Measurements from ENCODE around the genes H3C10, H2AC17, ZKSCAN4, PGBD1 and ZSCAN31.

- RRBS, result no CpG with 5 or more reads among the region's 23 CpGs
Observed at GRCh38 chr6:27605526-27606166, 132.7 kb upstream of the ZNF184 start.

DNA sequence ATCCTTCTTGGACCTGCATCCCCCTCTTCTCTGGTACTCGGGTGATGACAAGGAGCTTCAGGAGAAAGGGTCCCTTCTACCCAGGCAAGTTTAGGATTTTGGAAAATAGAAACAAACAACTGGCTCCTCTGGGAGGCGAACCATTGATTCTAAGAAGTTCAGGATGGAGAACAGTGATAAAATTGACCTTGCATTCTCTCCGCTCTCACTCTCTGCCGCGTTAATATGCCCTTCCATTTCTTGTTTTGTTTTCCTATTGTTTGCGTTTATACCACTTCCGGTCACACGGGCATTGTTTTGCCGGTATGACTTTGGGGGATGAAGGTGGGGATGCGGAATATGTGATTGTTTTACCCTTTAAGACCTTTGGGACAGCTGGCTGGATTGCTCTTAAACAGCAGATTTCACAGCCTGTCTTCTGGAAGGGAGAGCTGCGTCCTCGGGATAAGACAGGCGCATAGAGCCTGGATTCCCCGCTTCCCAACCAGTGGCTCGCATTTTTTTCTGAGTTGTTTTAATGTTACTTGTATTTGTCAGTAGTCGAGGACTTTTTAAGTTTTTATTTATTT lies 144.2 kb upstream of the ZNF184 start:
- RRBS, result no CpG with 5 or more reads among the region's 16 CpGs

- RRBS, result no CpG with 5 or more reads among the region's 53 CpGs
Observed at GRCh38 chr6:27630544-27631734, 158.0 kb upstream of the ZNF184 start.

DNA sequence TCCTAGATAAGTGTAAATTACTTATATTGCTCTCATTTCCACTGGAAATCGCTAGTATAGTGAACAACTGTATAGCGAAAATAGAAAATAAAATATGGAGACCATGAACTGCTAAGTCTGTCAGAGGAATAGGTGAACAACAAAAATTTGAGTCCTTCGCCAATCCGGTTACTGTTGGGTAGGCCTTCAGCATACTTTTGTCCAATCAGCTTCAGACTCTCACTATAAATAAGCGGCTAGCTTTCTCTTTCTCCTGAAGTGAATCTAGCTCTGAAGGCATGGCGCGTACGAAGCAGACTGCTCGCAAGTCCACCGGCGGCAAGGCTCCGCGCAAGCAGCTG lies at the start of gene H3C10:
TSS of gene H3C10 (plus strand) at position 256 of the 341 bp plus-strand sequence.
- RRBS, result no CpG with 5 or more reads among the region's 13 CpGs

- RRBS, result 26% methylated on average over 5 of the region's 49 CpGs
Observed at GRCh38 chr6:27810137-27811411, 723 bp downstream of the H3C10 start.

GRCh38 chr6:27813213-27813543 lies 1.4 kb downstream of the H2AC14 start:
- RRBS, result no CpG with 5 or more reads among the region's 1 CpG

GRCh38 chr6:27872619-27872820 lies 374 bp upstream of the H3C11 start:
- RRBS, result no CpG with 5 or more reads among the region's 6 CpGs

DNA sequence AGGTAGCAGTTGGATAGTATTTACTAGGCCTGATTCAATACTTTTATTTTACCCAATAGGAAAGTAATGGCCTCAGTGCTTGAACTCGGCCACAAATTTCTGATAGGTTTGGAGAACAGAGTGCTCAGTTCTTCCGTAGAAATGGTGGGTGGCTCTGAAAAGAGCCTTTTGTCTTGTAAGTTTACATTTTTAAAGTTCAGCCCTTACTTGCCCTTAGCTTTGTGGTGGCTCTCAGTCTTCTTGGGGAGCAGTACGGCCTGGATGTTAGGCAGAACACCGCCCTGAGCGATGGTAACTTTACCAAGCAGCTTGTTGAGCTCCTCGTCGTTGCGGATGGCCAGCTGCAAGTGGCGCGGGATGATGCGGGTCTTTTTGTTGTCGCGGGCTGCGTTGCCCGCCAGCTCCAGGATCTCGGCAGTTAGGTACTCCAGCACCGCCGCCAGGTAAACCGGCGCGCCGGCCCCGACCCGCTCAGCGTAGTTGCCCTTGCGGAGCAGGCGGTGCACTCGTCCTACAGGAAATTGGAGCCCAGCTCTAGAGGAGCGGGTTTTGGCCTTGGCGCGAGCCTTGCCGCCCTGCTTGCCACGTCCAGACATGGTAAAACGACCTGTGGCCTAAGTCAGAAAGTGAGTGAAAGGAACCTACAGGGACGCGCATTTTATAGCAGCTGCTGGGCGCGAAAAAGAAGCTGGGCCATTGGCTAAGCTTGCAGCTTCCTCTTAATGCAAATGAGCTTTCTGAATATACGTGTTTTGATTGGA lies at the start of gene H2AC17:
TSS of gene H2AC17 (minus strand) at position 632 of the 761 bp plus-strand sequence.
- RRBS, result no CpG with 5 or more reads among the region's 39 CpGs

DNA sequence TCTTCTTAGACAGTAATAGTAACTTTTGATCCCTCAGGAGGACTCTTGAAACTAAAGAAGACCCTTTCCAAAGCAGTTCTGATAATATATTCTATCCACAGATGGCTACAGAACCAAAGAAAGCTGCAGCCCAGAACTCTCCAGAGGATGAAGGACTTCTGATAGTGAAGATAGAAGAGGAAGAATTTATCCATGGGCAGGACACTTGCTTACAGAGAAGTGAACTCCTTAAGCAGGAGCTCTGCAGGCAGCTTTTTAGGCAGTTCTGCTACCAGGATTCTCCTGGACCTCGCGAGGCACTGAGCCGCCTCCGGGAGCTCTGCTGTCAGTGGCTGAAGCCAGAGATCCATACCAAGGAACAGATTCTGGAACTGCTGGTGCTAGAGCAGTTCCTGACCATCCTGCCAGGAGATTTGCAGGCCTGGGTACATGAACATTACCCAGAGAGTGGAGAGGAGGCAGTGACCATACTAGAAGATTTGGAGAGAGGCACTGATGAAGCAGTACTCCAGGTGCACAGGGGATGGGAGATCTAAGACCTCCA lies 5.1 kb downstream of the ZNF165 start:
- RRBS, result no CpG with 5 or more reads among the region's 4 CpGs

GRCh38 chr6:28135407-28135750 lies 6.3 kb upstream of the ZKSCAN8 start:
- RRBS, result no CpG with 5 or more reads among the region's 3 CpGs

DNA sequence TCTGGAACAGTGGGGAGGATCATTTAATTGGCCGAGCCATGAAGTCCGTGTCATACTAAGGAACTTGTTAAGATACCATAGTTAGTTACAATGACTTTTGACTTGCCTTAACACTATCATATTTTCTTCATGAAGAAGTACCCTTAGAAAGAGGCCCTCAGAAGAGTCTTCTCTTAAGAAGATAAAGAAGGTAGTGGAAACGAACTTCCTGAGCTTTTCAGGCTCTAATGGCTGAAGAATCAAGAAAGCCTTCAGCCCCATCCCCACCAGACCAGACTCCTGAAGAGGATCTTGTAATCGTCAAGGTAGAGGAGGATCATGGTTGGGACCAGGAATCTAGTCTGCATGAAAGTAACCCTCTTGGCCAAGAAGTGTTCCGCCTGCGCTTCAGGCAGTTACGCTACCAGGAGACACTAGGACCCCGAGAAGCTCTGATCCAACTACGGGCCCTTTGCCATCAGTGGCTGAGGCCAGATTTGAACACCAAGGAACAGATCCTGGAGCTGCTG lies 6.6 kb downstream of the ZKSCAN8 start:
- RRBS, result no CpG with 5 or more reads among the region's 9 CpGs

DNA sequence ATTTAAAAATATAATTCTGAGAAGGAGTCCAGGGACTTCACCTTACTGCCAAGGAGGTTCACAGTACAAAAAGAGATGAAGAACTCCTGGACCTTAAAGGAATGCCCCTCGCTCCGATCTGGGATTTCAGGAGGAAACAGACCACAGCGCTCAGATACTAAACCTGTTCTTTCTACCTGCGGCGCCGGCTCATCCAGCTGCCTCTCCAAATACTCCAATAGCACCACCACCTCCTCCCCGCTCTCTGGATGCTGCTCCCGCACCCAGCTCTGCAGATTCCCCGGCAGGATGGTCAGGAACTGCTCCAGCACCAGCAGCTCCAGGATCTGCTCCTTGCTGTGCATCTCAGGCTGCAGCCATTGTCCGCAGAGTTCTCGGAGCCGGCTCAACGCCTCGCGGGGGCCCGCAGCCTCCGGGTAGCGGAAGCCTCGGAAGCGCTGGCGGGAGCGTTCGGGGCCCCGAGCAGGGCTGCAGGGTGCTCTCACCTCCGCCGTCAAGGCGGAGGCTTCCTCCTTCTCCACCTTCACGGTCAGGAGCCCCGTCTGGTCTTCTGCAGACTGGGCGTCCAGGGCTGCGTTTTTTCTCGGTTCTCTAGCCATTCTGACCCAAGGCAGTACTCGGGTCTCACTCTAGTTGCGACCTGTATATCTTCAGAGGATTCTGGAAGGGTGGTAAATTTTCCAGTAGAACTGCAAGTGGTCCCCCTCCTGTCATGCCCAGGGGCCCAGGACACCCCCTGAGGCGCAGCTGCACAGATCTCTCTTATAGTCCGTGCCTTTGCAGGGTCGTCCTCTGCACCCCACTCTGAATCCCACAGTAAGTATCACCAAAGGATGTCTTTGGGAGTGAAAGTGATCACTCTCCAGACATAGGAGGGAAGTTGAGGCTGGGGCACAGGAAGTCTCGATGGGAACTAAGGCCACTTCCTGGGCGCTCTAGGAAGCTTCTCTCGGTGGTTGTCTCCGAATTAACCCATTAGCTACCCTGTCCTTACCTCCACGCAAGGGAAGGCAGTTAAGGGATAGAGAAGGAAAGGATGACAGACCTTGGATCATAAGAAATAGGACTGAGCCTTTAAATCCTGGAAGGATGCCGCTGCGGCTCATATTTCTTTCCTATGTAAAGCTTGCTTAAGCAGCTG lies at the start of gene ZKSCAN4:
TSS of gene ZKSCAN4 (minus strand) at position 888 of the 1,141 bp plus-strand sequence.
- RRBS, result 3% methylated on average over 3 of the region's 44 CpGs

DNA sequence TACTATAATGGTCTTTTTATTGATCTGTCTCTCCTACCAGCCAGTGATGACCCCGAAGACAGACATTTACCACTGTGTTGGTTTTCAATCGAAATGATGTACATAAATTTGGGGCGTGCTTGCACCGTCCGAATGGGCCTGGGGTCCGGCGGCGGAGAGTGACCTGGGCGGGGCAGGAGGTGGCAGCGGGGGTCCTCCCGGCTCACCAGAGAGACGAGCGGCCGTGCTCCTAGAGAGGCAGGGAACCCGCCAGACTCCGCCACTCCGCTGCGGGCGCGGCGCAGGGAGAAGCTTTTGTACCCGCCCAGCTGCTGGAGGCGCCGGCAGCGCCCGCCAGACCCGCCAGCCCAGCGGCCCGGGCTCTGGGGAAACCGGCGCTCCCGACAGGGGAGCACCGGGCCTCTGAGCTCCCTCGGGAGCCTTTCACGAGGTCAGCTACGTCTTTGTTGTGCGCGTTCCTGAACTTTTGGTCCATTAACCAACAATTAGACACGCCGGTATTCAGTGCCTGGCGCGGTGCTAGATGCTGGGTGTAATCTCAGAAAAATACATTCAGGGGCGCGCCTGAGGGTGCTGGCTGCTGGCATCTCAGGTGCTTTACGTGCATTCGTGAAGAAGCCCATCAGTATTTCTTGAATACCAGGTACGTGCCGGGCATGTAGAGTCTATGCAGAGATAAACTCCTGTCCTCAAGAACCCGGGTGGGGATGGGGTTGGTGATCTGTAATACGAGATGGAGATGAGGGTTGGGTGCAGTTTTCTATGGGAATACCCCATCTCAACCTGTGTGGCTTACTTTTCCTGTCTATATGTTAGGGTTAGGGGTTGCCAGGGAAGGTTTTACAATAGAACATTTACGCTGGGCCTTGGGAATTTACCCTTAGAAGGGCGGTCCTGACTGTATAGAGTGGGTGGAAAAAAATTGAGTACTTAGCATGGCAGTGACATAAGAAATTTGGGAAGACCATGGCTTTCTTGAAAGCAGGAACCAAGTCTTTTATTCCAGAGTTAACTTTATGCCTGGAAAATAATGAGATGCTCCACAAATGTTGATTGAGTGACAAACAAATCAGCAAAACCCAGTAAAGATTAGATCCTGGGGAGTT lies at the start of gene PGBD1:
TSS of gene PGBD1 (plus strand) at position 297 of the 1,106 bp plus-strand sequence.
- RRBS, result 1% methylated on average over 23 of the region's 52 CpGs

GRCh38 chr6:28335627-28336306 lies at the start of gene ZSCAN31:
Gene ZSCAN31, minus strand, starts transcription at chr6:28336148.
- RRBS, result under 1% methylated on average over 17 of the region's 36 CpGs

- RRBS, result 3% methylated on average over 7 of the region's 19 CpGs
Observed at GRCh38 chr6:28355608-28356513, 6.1 kb downstream of the ZKSCAN3 start.

- RRBS, result no CpG with 5 or more reads among the region's 9 CpGs
Observed at GRCh38 chr6:28478533-28478804, 35.2 kb upstream of the ZSCAN23 start.

DNA sequence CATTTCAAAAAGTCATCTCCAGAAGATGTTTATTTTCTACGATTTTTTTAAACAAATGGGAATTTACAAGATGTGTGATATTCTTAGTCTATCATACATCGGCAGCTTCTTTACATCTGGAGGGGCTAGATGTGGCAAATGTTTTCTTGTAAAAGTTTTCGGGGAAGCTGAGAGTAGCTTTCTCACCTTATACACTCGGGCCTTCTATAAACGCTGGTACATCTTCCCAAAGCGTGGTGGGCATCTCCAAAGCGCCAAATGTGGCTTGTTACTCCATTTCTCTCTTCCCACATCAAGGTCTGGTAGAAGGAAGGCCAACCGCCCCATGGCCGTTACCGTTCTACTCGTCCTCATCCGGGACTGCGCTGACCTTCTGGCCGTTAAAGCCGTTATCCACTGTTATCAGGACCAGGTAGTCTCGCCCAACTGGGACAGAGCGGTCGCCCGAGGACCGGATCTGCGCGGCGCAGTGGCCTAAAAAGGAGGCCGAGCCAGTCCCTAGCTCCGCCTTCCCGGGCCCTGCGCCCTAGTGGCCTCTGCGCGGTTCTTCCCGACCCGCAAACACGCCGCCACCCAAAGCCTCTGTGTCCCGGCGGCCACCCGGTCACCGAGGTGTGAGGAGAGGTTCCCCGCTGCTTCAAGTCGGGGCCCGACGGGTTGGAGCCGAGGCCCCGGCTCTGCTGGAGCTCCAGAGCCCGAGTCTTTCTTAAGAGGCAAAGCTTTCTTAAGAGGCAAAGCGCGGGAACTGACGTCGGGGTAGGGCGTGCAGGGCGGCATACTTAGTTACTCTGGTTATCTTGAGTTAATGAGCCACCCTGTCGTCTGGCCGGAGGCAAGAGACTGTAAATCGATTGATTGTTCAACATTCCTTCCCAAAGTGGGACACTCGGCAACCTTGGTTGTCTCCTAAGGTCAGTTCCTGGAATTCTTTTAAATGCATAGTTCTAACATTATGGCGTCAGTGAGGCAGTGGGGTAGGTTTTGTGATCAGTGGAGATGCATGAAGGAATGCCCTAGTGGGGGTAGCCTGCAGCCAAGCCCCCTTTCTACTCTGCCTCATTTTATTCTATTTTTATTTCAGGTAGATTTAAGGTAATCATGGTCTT lies 29.1 kb upstream of the SCAND3 start:
- RRBS, result 92% methylated on average over 30 of the region's 55 CpGs

DNA sequence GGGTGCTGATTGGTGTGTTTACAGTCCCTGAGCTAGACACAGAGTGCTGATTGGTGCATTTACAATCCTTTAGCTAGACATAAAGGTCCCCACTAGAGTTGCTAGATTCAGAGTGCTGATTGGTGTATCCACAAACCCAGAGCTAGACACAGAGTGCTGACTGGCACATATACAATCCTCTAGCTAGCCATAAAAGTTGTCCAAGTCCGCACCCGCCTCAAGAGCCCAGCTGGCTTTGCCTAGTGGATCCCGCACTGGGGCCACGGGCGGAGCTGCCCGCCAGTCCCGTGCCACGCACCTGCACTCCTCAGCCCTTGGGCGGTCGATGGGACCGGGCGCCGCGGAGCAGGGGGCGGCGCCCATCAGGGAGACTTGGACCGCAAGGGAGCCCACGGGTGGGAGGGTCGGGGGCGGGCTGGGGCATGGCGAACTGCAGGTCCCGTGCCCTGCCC lies 38.9 kb downstream of the TRIM27 start:
- RRBS, result no CpG with 5 or more reads among the region's 22 CpGs

GRCh38 chr6:28906175-28907255 lies 17.3 kb downstream of the TRIM27 start:
- RRBS, result no CpG with 5 or more reads among the region's 4 CpGs

GRCh38 chr6:28940248-28941205 lies 16.7 kb upstream of the TRIM27 start:
- RRBS, result no CpG with 5 or more reads among the region's 32 CpGs

Measured in HTR-8/SVneo (cell line).